BE2C (cell line): ENCODE results near the genes RAPGEF1 and MED27.

DNA sequence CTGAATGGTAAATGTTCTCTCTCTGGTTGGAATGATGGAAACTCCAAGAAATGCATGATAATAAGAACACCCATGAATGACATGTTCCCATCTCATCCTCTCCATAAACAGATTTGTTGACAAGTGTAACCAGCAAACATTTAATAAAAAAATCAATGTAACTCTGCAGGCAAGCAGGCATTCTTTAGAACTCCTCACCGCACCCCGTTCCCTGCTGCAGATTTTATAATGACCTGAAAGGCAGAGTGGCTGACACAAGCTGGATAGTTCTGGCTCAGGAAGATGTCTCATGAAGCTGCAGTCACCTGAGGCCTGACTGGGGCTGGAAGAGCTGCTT lies 44.2 kb downstream of the RAPGEF1 start:
- RRBS, result no CpG with 5 or more reads among the region's 2 CpGs

DNA sequence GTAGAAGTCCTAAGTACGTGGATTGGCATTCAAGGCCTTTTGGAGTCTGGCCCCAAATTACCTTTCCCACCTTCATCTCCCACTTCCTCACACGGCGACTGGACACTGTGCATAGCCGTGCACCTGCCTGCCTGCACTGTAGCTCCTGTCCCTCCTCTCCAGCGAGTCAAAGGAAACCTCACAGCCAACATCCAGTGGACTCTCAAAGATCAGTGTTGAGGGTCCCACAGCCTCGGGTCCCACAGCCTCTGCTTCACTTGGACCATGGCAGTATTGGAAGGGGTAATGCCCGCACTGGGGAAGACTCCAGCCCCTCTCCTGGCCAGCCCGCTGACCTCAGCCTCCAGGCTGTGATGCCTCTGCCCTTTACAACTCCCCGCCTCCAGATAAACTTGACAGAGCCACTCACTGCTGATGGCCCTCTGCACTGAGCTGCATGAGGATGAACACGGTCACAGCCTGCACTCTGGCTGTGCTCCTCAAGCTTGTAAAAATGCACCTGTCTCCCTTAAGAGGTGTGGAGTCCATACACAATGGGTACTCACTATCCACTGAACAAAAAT lies 23.0 kb downstream of the RAPGEF1 start:
- RRBS, result no CpG with 5 or more reads among the region's 10 CpGs

GRCh38 chr9:131723538-131724158 lies 16.2 kb downstream of the RAPGEF1 start:
- RRBS, result no CpG with 5 or more reads among the region's 6 CpGs

DNA sequence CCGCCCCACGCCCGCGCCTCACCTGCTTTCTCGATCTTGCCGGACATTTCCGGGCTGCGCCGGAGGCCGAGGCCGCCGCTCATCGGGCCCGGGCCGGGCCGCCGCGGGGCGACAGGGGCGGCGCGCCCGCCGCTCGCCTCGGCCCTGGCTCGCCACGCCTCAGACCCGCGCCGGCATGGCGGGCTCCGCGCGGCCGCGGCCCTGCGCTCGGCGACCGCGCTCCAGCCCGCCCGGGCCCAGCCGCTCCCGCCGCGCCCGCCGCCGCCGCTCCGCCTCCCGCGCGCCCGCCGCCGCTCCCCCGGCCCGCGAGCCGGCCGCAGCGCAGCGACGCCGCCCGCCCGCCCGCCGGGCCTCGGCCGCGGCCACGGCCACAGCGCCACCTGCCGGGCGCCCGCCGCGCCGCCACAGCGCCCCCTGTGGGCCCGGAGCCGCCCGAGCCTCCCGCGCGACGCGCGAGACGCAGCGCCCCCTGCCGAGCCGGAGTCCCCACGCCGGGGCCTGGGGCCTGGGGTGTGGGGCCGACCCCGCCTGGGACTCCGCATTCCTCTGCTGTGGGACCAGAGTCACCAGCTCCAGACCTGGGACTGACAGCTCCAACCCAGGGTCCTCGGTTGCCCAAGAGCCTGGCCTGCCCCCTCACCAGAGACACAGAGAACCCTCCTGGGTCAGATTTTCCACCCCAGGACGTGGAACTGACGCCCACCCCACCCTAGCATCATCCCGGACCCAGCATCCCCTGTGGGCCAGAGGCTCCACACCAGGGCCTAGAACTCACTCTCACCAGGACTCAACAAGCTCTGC lies at the start of gene RAPGEF1:
Gene RAPGEF1, minus strand, starts transcription at position 329 of the 801 bp plus-strand sequence.
- RRBS, result 1% methylated on average over 85 of the region's 106 CpGs

- RRBS, result no CpG with 5 or more reads among the region's 5 CpGs
Measured at GRCh38 chr9:131807726-131808050, 67.8 kb upstream of the RAPGEF1 start.

DNA sequence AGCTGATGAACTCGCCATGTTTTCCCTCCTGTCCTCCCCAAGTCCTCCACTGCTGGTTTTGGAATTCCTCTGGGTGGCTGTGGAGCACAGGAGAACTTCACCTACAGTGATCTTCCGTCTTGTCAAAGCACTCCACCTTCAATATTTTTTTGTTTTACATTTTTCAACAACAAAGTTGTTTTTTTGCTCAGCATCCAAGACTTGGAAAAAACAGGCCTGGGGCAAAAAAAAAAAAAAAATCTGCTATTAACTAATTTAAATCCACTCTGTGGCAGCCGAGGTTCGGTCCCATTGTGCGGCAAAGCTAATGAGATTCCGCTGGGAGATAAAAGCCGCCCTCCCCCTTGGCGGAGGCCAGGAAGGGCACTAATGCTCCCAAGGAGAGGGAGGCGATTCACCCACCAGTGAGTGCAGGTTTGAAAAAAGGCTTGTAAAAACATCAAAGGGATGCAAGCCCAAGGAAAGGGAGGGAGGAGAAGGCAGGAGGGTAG lies 129.3 kb upstream of the RAPGEF1 start:
- RRBS, result no CpG with 5 or more reads among the region's 9 CpGs

GRCh38 chr9:132078852-132080279 lies at the start of gene MED27:
TSS of gene MED27 (minus strand) at chr9:132079867.
- RRBS, result 2% methylated on average over 5 of the region's 55 CpGs

- RRBS, result 2% methylated on average over 28 of the region's 52 CpGs
Measured at GRCh38 chr9:132163134-132163651, 1.3 kb downstream of the NTNG2 start.

DNA sequence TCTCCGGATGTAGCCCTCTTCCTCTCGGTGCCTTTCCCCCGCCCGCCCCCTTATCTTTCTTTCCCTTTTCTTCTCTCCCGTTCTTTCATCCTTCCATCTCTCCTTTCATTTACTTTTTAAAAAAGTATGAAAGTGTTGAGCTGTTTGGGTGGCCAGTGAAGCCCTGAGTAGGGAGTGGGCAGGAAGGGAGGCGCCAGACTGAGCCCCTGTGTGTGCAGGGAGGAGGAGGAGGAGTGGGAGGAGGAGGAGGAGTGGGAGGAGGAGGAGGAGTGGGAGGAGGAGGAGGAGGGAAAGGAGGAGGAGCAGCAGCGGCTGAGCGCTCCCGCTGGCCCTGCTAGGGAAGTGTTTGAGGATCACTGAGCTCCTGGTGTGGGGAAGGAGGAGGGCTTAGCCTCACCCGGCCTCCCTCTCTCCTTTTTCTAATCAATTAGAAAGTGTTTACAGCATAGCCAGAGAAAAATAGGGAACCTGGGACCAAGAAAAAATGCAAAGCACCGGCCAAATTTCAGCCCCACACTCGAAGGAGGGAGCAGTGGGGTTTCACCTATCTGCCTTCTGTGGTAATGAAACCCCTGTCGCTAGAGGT lies 23.8 kb downstream of the NTNG2 start:
- RRBS, result 83% methylated on average over 2 of the region's 13 CpGs

- RRBS, result no CpG with 5 or more reads among the region's 5 CpGs
Measured at GRCh38 chr9:132233471-132233880, 71.6 kb downstream of the NTNG2 start.

GRCh38 chr9:132318060-132318889 lies 36.5 kb downstream of the SETX start:
- RRBS, result no CpG with 5 or more reads among the region's 4 CpGs

DNA sequence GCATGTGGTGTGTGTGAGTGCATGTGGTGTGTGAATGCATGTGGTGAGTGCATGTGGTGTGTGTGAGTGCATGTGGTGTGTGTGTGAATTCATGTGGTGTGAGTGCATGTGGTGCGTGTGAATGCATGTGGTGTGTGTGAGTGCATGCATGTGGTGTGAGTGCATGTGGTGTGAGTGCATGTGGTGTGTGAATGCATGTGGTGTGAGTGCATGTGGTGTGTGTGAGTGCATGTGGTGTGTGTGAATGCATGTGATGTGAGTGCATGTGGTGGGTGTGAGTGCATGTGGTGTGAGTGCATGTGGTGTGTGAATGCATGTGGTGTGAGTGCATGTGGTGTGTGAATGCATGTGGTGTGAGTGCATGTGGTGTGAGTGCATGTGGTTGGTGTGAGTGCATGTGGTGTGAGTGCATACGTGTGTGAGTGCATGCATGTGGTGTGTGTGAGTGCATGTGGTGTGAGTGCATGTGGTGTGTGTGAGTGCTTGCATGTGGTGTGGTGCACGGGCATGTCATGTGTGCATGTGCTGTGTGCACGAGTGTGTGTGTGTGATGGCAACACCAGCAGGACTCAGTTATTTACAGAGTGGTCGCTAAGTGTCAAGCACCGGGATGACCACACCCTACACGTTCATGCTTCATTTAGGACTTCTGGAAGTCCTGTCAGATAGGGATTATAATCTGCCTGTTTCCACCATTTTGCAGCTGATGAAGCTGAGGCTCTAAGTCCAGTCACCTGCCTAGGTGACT lies 23.6 kb upstream of the SETX start:
- RRBS, result no CpG with 5 or more reads among the region's 7 CpGs

- RRBS, result no CpG with 5 or more reads among the region's 10 CpGs
Measured at GRCh38 chr9:132662370-132662805, 7.4 kb downstream of the DDX31 start.

DNA sequence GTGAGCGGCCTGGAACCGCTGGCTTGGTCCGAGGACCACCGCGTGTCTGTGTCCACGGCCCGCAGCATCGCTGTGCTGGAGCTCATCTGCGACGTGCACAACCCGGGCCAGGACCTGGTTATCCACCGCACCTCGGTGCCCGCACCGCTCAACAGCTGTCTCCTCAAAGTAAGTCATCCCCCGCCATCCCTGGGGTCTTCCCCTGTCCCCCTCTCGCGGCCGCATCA lies 437 bp downstream of the GTF3C4 start:
- RRBS, result no CpG with 5 or more reads among the region's 19 CpGs

DNA sequence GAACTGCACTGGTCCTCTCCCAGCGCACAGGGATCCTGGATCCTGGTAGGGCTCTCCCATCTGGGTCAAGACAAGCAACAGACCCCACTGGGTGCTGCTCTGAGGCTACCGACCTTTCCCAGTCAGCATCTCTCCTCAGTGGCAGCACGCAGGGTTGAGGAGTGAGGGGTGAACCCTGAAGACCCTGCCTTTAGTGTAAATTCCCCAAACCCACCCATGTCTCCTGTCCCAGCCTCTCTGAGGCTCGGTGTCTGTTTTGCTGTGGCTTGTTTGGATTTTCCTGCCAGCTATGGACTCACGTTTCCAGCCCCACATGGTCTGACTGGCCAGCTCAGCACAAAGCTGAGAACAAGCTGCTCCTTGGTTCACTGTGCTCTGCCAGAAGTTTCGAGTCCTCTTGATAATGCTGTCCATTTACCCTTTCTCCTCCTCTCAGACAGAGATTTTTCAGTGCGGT lies 80.0 kb downstream of the AK8 start:
- RRBS, result no CpG with 5 or more reads among the region's 7 CpGs

DNA sequence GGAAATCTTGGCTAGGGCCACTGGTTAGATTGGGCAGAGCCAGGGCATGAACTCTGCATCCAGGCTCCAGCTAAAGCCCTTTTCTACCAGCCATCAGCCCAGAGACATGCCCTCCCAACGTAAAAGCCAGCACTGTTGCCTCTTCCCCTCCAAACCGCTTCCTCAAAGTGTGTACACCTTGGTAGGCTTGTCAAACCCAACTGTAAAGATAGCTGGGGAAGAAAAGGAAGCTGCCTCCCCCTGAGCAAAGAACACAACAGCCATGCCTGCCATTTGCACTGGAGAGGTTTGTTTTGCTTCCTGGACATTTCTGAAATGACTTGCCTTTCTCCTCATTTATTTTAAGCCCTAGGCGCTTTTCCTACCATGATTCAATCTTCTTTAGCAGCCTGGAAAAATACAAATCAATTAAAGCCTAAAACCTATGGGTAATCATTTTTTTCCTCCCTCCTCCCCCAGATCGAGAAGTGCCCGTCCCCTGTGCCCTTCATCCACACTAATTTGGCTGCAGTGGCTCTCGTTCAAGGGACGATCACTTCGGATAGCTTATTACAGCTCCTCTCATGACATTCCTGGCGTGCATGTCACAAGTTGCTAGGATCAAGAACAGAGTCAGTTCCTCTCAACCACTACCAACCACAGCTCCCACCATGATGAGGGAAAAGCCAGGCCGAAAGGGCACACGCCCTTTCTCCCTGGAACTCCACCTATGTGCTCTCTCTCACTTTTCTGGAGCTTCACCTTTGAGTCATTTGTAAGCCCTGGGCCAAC lies 1.3 kb downstream of the SPACA9 start:
- RRBS, result no CpG with 5 or more reads among the region's 11 CpGs

DNA sequence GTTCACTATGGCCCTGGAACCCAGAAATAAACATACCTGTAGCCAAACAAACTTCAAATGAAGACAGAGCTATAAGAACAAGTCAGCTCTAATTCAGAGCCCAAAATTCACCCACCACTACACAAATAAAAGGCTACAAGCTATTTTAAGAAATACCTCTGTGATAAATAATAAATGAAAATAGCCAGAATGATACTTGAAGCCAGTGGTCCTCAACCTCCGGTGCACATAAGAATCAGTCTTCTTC lies 2.4 kb downstream of the TSC1 start:
- RRBS, result no CpG with 5 or more reads among the region's 1 CpG

GRCh38 chr9:133032137-133032616 lies 1.4 kb downstream of the GTF3C5 start:
- RRBS, result no CpG with 5 or more reads among the region's 11 CpGs

DNA sequence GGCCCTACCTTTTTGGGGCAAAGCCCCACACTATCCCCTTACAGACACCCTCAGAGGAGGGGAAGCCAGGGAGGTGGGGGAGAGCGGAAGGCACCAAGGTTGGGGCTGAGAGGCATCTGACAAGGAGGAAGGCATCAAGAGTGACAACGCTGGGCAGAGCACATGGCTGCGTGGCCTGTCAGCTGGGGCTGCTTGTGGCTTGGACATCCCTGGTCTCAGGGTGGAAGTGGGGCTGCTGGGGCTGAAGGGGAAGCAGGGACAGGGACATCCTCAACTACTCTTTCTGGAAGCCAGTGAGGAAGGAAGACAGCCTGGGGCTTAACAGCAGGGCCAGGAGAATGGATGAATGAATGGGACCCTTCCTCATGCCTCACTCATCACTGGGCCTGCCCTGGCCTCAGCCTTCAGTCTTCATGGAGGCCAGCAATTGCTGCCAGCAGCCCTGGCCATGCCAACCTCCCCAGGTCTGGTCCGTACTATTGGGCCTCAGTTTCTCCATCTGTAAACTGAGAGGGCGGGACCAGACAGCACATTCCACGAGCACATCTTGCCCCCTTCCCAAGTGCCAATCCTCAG lies 976 bp upstream of the RALGDS start:
- RRBS, result no CpG with 5 or more reads among the region's 6 CpGs

DNA sequence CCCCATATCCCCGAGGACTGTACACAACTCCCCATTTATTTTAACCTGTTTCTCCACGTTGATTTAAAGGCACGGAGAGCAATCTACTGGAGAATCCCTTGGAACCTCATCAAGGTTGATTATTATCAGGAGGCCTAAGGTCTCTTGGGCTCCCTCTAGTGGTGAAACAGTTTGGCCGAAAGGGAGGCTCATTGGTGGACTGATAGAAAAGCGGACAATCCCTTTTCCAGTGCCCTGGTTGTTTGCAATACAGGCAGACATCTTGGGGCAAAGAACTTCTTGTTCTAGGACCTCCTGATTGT lies 16.2 kb upstream of the GBGT1 start:
- RRBS, result no CpG with 5 or more reads among the region's 5 CpGs